Measurements from ENCODE around the gene GDPGP1.

DNA sequence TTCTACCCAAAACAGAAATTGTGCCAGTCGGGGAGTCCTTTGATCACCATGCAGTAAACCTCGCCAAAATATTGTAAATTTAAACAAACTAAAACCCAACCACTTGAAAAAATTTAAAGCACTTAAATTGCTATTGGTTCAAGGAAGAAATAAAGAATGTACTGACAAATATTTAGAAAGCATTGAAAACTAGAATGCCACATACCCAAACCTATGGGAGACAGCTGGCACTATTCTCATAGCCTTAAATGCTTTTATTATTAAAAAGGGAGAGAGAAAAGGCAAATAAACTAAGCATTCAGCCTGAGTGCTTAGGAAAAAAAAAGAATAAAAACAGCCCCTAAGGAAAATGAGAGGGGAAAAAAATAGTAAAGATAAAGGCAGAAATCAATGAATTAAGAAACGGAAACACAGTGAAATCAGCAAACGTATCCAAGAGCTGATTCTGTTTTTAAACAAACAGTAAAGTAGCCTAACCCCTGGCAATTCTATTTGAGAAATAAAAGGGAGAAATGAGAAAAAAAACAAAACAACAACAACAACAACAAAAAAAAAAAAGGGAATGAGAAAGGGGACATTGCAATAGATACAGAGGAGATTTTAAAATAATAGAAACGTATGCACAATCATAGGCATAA lies 24.7 kb downstream of the ZNF710 start:
- RAMPAGE, long total RNA, result no peak
- RRBS, result no CpG with 5 or more reads among the region's 5 CpGs

- RAMPAGE, long total RNA, result no peak
- RRBS, result no CpG with 5 or more reads among the region's 15 CpGs
These were observed 36.2 kb downstream of the ZNF710 start for GRCh38 chr15:90037016-90038006.

DNA sequence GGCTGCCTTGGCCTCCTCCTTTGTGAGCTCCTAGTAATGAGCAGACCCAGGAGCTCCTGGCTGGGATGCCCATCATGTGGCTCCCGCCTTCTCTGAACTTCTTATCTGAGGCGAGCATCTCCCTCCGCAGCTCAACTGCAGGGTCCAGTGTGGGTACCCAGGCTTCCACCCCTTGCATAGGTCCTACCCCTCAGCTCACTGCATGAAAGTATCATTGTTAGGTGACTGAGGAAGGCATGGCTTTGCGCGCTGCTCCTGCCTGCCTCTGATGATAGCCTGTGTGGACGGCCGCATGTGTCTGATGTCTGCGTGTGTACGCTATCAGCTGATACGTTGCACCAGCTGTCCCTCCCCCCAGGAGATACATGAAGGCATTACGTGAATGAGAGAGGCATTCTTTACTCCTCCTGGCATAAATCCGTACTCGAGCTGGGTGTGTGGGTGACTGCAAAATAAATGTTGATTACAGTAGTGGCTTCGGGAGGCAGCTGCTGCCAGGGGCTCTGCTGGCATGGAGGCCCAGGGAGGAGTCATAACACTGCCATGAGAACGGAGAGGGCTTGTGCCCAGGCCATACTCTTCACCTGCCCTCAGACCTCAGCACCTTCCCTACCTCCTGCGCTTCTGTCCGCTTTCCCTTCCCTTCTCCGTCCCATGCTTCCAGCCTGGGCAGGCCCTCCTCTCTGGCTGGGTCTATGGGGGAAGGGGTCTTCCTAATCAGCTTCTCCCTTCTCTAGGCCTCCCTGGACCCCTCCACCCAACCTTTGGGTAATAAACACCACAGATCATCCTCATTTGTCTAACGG lies 48.8 kb downstream of the ZNF710 start:
- RAMPAGE, long total RNA, result no peak
- RRBS, result no CpG with 5 or more reads among the region's 19 CpGs

DNA sequence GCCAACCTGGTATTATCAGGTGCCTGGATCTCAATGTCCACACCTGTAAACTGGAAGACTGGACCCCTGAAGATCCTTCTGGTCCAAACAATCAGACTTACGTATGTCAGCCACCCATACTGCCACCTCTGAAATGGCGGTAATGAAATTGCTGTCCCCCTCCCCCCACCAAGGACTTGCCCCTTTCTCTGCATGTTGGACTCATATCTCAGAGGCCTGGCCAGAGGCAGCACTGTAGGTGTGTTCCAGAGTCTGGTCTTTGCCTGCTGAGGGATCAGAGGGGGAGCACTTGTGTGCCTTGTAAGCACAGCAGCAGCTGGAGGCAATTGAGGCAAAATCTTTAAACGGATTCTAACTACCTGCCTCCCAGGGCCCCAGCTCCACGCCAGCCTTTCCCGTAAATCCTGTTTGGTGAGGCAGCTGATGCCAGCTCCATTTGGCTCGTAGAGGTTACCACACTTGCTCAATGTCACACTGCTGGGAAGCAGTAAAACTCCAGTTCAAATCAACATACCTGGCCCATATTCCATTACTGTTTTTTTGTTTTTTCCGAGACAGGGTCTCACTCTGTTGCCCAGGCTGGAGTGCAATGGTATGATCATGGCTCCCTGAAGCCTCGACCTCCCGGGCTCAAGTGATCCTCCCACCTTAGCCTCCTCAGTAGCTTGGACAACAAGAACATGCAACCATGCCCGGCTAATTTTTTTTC lies 2.3 kb upstream of the IDH2 start:
- RAMPAGE, long total RNA, result no peak
- RRBS, result 88% methylated on average over 1 of the region's 10 CpGs

- RAMPAGE, long total RNA, result no peak
- RRBS, result no CpG with 5 or more reads among the region's 21 CpGs
These were observed 12.3 kb downstream of the SEMA4B start for GRCh38 chr15:90213143-90214138.

DNA sequence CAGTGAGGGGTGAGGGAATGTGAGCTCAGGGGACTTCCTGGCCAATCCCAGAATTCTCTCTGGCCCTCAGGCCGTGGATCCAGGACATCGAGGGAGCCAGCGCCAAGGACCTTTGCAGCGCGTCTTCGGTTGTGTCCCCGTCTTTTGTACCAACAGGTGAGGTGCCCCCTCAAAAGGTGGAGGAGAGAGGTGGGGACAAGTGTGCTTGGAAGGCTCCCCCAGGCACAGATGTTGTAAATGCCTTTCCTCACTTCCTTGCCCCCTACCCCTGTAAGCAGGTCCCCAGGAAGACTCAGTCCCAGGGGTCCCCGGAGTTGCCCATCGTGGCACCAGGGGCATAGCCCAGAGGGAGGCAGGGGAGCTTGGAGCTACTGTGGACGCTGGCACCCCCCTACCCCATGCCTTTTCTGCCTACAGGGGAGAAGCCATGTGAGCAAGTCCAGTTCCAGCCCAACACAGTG lies 6.2 kb downstream of the CIB1 start:
- RAMPAGE, long total RNA, result no peak
- RRBS, result no CpG with 5 or more reads among the region's 10 CpGs

DNA sequence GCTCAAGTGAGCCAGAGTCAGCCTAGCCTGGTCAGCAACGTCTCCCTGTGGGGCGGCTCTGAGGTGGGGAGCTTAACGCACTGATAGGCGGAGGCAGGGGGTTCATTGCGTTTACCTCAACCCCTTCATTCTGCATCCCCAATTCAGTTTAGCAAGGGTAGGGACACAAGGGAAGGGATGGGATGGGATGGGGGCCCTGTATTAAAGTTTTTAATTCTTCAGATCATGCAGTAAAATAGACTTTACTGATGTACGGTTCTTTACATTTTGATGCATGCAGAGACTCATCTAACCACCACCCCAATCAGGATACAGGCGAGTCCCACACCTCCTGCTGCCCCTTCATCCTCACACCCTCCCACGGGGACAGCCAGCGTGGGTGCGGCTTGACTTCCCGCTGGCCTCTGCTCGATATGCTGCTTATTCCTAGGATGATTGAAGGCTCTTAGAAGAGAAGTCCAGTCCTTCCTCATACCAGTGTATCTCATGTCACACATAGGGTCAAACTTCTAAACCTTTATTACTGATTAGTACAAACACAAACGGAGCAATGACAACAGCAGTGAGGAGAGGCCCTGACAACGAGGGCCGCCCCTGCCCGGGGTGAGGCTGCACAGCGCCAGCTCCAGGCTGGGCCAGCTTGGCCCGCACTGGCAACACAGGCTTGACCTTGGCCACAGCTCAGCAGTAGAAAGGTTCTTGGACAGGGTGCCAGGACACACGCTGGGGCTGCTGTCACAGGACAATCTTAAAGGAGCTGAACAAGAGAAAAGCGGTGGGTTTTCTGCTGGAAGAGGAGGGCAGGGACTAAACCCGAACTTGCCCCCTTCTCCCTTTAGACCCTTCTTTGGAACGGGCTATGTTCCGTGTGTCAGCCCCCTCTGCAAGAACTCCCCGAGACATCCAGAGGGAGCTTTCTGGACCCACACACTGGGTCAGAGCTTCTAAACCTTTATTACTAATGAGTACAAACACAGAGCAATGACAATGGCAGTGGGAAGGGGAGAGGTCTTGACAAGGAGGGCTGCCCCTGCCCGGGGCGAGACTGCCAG lies 3.7 kb downstream of the CIB1 start:
- RAMPAGE, long total RNA, result no peak
- RRBS, result no CpG with 5 or more reads among the region's 26 CpGs

DNA sequence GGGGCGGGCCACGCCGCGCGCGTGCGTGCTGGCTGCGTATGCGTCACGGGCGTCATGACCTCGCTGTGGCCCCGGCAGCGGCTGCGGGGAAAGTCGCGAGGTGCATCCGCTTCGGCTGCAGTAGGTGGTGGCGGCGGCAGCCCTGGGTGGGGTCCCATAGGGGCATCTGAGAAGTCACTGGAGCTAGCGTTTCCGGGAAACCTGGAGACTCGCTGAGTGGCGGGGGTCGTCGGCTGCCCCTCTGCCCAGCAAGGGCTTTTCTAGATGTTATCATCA lies at the start of gene GDPGP1:
Gene GDPGP1 (plus strand): TSS at position 37 of the 276 bp plus-strand sequence.
- RAMPAGE, long total RNA, result start-site peak on the plus strand centred at position 70 of the sequence, 48 bp wide, 32 and 63 reads in 2 replicates
- RRBS, result under 1% methylated on average over 7 of the region's 27 CpGs

DNA sequence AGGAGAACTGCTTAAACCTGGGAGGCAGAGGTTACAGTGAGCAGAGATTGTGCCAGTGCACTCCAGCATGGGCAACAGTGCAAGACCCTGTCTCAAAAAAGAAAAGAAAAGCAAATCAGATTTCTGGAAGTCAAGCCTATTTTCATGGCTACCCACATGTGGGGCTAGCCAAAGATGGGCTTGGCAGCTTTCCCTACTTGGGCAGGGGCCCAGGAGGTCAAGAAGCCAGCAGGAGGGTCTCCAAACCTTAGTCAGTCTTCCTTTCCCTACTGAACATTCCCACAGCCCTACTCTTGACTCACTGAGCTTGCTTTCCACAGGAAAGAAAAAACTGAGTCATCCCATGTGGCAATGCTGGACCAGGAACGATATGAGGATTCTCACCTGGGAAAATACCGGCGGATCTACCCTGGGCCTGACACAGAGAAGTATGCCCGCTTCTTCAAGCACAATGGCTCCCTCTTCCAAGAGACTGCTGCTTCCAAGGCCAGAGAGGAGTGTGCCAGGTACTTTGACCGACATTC lies 3.7 kb upstream of the NGRN start:
- RAMPAGE, long total RNA, result no peak
- RRBS, result no CpG with 5 or more reads among the region's 5 CpGs

DNA sequence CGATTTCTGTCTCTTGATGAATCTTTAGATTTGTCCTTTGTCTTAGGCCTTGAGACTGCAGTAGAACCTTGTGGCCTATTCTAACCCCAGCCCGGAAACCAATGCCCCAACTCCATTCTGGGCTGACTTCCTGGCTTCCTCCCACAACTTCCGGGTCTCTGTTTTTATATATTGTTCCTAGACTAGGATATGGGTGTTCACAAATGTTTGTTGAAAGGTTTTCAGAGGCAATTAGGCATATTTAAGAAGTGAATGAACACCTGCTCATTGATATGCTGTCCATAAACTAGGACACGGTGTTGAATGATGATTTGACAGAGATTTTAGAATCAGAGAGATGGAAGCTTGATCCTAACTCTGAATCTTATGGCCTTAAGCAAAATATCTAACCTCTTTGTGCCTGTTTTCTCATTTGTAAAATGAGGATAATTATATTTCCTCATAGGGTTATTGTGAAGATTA lies 11.0 kb upstream of the IQGAP1 start:
- RAMPAGE, long total RNA, result no peak
- RRBS, result 62% methylated on average over 2 of the region's 4 CpGs

GRCh38 chr15:90382632-90382940 lies 5.5 kb upstream of the IQGAP1 start:
- RAMPAGE, long total RNA, result no peak

- RAMPAGE, long total RNA, result no peak
- RRBS, result 0% methylated on average over 2 of the region's 7 CpGs
These were observed 12.8 kb downstream of the IQGAP1 start for GRCh38 chr15:90400726-90401284.

DNA sequence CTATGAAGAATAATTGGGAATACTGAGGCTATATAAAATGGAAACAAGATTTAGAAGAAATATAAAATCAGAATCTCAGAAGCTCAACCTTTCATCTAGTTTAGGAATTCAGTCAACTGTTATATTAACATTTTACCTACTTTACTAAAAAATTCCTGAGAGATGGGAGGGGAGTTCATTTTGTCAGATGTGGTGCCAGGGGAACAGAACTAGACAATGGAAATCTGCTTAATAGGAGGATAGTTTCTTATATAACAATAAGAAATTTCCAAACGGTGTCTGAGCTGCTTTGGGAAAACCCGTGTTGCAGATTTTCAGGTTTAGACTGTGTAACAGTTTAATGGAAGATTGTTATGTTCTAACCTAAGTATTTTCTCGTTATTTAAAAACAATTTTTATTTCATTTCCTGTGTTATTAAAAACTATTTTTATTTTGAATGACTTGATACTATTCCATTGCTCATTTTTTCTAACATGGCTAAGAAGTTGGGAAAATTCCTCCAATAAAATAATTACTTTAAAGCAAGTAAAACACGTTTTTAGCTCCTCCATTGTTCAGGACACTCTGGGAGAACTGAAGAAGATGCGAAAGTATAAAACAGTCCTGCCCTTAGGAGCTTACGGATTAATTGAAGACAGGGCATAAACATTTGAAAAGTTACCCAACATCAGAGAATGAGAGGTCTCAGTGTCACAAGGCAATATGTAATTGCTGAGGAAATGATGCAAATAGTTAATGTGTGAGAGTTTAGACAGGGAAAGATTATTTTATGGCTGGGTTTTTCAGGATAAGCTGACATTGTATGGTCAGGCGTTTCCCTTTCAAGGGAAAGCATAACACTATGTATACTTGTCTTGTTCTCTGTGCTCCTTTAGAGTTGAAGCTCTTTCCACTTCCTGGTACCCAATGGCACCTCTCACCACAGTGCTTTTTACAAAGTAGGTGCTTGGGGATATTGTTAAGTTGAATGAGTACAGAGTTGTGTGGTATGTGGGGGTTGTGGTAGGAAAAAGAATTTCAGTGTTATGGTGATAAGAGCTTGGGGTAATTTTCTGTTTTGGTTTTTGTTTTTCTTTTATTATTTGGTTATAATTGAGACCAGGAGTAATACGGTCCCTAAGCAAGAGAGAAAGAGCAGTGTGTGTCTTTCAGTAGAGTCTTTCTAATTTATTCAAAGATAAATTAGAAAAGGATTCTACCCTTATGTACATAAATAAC lies 19.6 kb downstream of the IQGAP1 start:
- RAMPAGE, long total RNA, result no peak
- RRBS, result no CpG with 5 or more reads among the region's 8 CpGs

DNA sequence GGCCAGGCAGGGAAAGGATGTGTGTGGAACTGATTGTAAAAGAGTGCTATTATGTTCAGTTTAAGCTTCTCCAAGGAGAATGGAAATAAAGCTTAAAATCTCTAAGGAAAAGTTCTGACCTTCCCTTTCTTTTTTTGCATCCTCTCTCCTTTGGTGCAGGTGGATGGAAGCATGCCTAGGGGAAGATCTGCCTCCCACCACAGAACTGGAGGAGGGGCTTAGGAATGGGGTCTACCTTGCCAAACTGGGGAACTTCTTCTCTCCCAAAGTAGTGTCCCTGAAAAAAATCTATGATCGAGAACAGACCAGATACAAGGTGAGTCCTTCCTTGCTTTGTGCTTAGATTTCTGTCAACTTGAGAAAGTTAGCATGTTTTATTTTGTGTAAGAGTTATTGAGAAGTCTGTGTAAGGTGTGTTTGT lies 37.9 kb downstream of the IQGAP1 start:
- RAMPAGE, long total RNA, result no peak
- RRBS, result no CpG with 5 or more reads among the region's 1 CpG

DNA sequence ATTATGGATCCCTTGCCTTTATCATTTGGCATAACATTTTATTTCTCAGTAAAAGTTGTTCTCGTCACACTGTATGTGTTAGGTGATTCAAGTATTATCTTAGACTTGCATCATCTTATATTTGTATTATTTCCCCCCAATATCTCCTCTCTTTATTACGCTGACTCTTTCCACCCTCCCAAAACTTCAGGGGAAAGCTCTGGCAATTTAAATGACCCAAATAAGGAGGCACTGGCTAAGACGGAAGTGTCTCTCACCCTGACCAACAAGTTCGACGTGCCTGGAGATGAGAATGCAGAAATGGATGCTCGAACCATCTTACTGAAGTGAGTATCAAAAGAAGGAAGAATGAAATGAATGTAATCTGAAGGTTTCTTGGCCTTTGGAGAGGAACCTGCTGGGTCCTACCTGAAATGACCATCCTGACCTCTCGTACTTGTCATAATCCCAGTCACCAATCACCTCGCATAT lies 42.9 kb upstream of the CRTC3 start:
- RAMPAGE, long total RNA, result no peak
- RRBS, result no CpG with 5 or more reads among the region's 8 CpGs

DNA sequence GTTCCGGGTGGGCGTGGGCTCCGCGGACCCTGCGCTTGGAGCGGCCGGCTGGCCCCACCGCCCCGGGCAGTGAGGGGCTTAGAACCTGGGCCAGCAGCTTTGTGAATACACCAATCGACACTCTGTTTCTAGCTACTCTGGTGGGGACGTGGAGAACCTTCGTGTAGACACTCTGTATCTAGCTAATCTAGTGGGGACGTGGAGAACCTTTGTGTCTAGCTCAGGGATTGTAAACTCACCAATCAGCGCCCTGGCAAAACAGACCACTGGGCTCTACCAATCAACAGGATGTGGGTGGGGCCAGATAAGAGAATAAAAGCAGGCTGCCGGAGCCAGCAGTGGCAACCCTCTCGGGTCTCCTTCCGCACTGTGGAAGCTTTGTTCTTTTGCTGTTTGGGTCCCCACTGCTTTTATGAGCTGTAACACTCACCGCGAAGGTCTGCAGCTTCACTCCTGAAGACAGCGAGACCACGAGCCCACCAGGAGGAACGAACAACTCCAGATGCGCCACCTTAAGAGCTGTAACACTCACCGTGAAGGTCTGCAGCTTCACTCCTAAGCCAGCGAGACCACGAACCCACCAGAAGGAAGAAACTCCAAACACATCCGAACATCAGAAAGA lies 18.6 kb upstream of the CRTC3 start:
- RAMPAGE, long total RNA, result no peak
- RRBS, result no CpG with 5 or more reads among the region's 27 CpGs

GRCh38 chr15:90558116-90558576 lies 28.4 kb downstream of the CRTC3 start:
- RAMPAGE, long total RNA, result no peak
- RRBS, result no CpG with 5 or more reads among the region's 4 CpGs

- RAMPAGE, long total RNA, result no peak
- RRBS, result no CpG with 5 or more reads among the region's 10 CpGs
These were observed 30.4 kb downstream of the CRTC3 start for GRCh38 chr15:90559938-90560763.

DNA sequence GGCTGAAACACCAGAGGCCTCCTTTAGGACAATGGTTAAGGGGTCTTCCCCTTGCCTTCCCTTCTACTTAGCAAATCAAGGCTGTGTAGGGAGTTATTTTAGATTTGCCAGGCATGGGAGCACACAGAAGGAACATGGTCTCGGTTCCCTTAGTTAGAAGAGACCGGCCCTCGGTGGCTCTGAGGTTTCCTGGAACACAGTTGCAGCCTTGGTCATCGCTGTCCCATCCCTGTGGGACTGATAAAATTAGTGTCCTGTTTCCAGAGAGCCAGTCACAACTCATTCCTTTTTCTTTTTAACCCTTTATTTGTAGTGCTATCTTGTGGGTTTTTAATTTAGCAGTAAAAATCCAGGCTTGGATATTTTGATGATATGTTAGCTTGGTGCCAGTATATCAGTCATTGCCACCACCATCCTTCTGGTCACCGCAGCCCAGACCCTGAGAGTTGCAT lies 81.5 kb downstream of the CRTC3 start:
- RAMPAGE, long total RNA, result no peak
- RRBS, result no CpG with 5 or more reads among the region's 5 CpGs

DNA sequence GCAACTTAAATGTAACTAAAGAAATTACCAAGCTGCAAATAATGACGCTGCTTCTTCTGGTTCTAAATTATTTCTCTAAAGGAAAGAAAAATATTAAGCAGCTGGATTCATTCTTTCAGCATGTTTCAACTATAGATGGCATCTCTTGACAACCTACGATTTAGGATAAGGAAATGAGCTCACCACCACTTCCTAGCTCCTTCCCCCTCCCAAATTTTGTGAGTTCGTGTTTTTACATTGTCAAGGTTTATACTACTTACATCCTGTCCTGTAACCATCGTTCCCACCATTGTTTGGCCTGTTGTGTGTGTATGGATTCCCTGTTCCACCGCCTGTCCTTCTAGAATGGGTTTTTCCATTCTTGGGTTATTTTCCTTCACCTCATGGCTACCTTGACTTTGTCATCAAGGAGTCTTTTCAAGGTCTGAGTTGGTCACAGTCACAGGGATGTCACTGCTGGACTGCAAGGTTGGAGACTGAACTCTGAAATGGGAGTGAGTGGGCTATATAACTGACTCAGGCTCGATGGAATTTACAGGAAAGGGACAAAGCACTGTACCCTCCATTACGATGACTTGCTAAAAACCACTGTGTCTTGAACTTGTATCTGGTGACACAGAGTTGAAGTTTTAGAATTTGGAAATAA lies 67.0 kb upstream of the BLM start:
- RAMPAGE, long total RNA, result no peak
- RRBS, result no CpG with 5 or more reads among the region's 7 CpGs